Hair follicle dermal papilla cell (primary cell): ENCODE data around the genes SNX32, CFL1, CTSW and CST6.

- CAGE, long polyA plus RNA: no peak
These were observed 3.5 kb downstream of the KCNK7 start for GRCh38 chr11:65591831-65592768.

- CAGE, long polyA plus RNA: no peak
These were observed 7.9 kb upstream of the SIPA1 start for GRCh38 chr11:65629777-65630540.

GRCh38 chr11:65639379-65640062, 1.6 kb downstream of the SIPA1 start:
- CAGE, long polyA plus RNA: no peak

DNA sequence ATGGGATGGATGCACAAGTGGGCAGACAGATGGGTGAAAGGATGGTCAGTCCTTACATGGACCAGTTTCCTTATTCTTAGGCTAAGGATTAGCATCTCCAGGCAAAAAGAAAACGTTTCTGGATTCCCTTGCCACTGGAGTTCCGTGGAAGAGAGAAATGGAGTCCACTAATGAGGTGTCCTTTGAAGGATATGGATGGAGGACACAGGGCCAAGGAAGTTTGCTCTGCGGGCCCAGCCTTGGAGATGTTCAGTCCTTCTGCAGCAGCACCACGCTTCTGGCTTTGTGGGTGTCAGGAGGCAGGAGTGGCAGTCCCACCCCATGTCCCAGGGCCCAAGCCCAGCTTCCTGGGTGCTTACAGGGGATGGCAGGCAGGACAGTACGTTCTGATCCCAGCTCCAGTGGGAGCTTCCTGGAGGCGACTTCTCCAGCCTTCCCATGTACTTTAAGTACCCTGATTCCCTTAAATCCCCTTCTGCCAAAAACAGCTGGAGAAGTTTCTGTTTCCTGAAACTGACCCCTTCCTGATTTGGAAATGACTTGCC, 5.4 kb downstream of the AP5B1 start:
- CAGE, long polyA plus RNA: no peak

DNA sequence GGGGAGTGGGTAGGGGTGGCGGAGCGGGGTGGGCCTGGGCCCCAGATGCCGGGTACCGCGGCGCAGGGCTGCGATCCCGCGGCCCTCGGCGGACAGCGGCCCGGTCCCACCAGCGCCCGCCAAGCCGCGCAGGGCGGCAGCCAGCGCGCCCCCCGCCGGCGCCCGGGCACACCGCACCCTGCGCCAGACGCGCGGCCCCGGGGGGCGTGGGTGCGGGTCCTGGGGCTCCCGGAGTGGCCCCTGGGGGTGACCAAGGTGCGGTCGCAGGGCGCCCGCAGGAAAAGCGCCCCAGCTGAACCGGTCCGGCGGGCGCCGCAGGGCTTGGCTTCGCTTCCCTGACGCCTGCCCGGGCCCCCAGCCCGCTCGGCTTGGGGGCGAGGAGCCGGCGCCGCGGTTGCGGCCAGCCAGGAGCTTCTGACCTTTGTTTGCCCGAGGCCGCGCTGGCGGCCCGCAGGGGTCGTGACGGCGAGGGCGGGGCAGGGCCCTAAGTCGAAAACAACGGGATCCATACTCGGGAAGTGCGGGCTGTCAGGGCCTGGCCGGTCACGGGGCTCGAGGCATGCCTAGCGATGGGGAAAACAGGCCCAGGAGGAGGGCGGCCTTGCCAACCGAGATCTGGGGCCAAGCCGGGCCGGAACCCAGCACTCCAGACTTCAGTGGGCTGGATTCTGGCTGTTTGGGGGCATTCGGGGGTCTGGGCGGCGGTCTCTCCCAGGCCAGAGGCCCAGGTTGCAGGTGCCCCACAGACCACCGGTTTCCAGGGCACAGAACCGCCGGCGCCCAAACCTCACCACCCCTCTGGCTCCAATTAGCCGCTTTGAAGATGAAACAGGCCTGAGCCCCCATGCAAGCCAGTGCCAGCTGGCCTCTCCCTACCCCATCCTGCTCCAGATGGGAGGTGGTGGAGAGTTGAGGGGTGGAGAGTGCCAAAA, 647 bp upstream of the AP5B1 start:
- CAGE, long polyA plus RNA: no peak

DNA sequence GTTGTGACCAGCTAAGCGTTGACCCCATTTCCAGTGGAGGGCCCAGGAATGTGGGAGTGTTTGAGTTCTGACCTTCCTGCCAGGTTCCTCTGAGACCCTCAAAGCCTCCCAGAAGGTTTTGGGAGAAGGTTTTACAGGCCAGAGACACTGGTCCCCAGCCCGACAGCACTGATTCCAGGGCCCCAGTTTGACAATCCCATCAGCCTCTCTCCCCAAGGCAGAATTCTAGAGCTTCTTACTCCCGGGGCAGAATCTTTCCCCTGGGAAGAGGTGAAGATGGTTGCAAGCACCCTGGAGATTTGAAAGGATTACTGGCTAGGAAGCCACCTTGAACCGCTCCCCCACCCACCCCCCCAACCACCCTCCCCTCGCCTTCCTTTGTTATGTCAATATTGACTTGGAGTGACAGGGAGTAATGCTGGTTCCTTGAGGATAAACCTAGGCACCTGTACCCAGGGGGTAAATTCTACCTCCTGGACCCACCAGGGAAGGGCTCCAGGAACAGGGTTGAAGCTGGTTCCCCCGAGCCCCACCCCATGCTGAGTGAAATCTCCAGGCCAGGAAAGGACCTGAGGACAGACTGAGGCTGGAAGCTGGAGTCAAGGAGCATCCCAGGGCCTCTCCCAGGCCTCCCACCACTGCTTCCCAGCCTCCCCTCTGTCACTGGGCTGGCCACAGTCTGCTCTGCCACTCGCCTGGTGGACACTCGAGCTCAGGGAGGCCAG, 3.0 kb downstream of the OVOL1 start:
- CAGE, long polyA plus RNA: no peak

DNA sequence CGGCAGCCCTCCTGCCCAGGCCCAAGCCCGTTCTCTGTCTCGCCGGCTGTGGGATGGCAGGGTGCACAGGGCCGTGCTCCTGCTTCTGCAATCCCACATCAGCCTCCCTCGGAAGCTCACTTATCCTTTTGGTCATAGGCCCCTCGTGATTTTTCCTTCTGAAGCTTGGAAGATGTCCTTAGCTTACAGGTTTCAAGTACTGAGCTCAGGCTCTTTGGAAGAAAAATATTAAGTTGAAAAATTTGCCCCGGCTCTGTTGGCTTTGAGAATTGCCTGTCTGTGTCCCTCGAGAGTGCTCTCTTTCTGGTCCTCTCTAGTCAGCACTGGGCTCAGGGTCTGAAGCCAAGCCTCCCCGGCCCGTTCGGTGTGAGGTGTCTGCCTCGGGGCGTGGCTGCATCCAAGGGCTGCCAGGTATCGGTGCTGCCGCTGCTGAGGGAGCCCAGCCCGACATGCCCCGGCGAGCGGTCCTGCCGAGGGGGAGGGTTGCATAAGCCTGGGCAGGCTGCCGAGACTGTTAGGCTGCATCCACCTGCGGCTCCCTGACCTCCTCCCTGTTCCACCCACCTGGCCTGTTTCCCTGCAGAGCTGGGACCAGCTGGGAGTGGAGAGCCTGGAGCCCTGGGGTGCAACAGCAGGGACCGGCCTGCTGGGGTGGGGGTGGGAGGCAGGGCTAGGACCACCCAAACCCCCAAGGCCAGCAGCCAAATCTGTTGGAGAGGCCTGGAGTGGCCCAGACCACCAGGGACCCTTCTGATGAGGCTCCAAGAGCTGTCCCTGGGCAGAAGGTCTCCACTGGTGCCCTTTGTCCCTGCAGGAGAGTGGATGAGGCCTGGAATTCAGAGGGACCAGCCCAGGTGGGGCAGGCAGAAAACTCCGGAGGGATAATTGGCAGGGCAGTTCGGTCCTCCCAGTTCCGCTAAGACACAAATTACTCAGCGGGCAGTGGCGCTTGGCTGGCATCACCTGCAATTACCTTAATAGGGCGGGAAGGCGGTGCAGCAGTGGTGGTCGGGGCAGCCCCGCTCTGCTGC, 6.3 kb downstream of the OVOL1 start:
- CAGE, long polyA plus RNA: no peak

DNA sequence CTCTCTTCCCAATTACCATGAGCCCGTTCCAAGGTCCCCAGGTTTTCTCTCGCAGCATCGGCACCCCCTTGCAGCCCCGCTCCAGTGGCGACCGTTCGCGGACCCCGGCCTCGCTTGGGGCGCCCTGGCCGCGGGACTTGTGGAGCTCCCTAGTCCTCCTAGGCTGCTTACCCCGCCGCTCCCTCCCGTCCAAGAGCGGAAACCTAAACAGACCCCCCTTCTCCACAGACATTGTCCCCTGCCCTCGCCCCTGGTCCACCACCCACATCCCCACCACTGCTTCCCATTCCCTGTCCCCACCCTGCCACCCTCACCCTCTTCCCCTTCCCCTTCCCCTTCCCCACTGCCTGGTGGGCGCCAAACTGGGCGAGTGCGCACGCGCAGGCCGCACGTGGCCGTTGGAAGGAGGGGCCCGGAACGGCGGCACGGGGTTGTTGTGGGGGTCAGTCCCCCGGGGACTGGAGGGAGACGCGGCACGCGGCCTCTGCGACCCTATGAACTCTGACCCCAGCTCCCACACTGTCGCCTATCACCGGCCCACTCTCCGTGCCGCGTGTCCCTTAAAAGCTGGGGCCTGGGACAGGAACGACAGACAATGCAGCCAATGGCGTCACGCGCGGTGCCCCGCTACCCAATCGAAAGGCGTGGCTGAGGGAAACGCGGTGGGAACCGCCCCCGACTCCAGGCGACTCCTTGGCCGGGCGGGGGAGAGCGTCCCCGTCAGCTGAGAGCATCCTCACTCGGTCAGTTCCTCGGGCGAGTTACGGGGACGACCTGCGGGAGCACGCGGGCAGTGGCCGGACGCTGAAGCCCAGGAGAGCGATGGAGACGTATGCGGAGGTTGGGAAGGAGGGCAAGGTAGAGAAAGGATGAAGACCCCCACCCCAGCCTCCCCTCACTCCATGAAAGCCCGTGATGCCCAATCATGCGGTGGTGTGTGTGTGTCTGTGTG, at the start of gene SNX32:
Gene SNX32, plus strand, starts transcription at position 720 of the 952 bp plus-strand sequence.
- CAGE, long polyA plus RNA: no peak

GRCh38 chr11:65857547-65858633, at the start of gene CFL1:
Gene CFL1, minus strand, starts transcription at chr11:65858180.
- CAGE, long polyA plus RNA: no peak

DNA sequence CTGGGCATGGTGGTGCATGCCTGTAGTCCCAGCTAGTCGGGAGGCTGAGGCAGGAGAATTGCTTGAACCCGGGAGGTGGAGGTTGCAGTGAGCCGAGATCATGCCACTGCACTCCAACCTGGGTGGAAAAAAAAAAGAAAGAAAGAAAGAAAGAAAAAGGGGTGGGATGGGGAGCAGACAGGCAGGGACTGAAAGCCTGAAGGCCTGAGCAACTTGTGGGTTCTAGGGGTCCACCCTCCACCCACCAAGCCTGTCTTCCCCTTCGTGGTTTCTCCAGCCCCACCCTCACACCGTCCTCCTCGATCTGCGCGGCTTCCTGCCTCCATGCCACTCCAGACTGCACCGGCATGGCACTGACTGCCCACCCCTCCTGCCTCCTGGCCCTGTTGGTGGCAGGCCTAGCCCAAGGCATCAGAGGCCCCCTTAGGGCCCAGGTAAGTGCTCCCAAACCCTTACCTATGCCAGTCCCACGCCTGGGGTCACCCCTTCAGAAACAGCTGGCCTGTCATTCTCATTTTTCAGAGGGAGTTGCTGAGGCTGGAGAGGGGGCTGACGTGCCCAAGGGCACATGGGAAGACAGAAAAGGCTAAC, at the start of gene CTSW:
Gene CTSW, plus strand, starts transcription at position 330 of the 591 bp plus-strand sequence.
- CAGE, long polyA plus RNA: no peak

GRCh38 chr11:65956536-65957144, 4.9 kb upstream of the SART1 start:
- CAGE, long polyA plus RNA: no peak

DNA sequence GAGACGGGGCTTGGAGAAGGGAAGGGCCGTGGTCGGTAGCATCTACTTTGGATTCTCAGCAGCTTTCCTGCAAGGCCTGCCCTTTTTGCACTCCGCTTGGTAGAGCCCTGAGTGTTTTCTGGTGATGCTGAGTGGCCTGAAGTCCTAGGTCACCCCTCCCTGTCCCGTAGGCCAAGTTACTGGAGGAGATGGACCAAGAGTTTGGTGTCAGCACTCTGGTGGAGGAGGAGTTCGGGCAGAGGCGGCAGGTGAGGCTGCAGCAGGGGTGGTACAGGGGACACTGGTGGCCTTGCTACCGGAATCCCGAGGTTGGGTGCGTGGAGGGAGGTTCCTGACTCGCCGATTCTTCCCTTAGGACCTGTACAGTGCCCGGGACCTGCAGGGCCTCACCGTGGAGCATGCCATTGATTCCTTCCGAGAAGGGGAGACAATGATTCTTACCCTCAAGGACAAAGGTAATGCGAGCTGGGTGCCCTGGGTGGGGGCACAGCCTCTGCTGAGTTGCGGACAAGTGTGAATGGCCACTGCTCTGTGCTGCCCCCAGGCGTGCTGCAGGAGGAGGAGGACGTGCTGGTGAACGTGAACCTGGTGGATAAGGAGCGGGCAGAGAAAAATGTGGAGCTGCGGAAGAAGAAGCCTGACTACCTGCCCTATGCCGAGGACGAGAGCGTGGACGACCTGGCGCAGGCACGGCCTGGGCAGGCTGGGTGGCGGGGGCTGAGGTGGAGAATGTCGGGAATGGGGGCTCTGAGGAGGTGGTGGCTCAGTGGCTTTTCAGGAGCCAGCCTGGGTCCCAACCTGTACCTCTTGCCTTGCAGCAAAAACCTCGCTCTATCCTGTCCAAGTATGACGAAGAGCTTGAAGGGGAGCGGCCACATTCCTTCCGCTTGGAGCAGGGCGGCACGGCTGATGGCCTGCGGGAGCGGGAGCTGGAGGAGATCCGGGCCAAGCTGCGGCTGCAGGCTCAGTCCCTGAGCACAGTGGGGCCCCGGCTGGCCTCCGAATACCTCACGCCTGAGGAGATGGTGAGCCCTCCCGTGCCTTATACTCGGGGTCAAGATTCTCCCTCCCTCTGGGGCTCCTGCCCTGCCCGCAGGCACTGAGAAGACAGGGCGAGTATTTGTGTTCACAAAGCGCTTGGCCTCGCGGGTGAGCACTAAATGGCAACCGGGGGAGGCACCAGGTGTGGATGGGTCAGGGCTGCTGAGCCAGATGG, 4.4 kb downstream of the SART1 start:
- CAGE, long polyA plus RNA: no peak

GRCh38 chr11:65979081-65979881, 17.7 kb downstream of the SART1 start:
- CAGE, long polyA plus RNA: no peak

GRCh38 chr11:65988809-65989393, 13.1 kb downstream of the EIF1AD start:
- CAGE, long polyA plus RNA: no peak

DNA sequence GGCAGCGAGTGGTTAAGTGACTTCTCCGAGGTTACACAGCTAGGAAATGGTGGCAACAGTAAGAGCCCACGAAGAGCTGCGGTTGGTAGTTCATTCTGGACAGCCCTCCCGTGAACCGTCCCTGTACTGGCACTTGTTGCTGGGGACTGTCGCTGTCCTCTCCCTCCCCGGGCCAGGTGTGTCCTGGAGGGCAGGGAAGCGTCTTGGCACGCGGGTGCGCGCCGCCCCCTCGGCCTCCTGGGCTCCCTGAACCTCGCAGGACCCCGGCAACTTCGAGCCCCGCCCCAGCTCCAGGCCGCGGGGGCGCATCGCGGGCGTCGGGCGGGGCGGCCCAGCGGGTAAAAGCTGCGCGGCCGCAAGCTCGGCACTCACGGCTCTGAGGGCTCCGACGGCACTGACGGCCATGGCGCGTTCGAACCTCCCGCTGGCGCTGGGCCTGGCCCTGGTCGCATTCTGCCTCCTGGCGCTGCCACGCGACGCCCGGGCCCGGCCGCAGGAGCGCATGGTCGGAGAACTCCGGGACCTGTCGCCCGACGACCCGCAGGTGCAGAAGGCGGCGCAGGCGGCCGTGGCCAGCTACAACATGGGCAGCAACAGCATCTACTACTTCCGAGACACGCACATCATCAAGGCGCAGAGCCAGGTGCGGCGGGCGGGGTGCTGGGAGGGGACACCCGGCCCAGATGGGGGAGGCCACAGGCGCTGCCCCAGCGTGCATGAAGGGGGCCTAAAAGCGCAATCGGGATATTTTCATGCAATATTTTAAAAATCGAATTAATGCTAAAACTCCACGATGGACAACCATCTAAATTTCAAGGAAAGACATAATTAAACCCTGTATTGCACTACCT, at the start of gene CST6:
Gene CST6, plus strand, starts transcription at position 367 of the 851 bp plus-strand sequence.
- CAGE, long polyA plus RNA: no peak

DNA sequence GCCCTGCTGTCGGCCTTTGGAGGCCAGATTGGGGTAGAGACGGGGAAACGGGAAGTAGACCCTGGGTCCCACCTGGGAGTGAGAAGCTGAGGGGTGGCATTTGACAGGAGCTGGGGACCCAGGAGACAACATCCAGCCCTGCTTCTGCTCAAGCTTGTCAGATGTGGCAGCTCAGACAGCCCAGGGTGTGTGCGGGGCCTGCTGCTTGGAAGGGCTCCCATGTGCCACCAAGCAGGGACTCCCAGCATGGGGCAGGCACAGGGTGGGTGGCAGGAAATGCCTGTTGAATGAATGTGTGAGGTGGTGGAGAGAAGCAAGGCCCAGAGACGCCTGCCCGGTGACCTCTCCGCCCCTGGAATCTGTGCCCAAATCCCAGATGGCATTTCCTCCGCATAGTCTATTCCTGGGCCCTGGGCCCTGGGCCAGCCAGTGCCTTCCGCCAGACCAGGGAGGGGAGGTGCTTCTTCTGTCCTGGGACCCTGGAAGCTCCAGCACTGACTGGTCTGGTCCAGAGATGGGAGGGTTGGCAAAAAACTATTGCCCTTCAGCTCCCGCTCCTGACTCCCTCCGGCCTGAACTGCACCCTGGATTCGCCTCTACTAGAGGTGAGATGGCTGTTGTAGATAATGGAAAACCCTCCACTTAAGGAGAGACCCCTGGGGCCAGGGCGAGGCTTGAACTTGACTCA, 3.6 kb downstream of the CST6 start:
- CAGE, long polyA plus RNA: no peak

- CAGE, long polyA plus RNA: no peak
These were observed 1.2 kb upstream of the PACS1 start for GRCh38 chr11:66068767-66069329.

GRCh38 chr11:66108171-66108844, 38.2 kb downstream of the PACS1 start:
- CAGE, long polyA plus RNA: no peak

GRCh38 chr11:66218726-66219663, 38.5 kb upstream of the KLC2 start:
- CAGE, long polyA plus RNA: no peak

GRCh38 chr11:66267691-66268504, 541 bp upstream of the RAB1B start:
- CAGE, long polyA plus RNA: no peak